ENCODE results near the genes NT5DC1, TSPYL4, GPRC6A and RFX6.

DNA sequence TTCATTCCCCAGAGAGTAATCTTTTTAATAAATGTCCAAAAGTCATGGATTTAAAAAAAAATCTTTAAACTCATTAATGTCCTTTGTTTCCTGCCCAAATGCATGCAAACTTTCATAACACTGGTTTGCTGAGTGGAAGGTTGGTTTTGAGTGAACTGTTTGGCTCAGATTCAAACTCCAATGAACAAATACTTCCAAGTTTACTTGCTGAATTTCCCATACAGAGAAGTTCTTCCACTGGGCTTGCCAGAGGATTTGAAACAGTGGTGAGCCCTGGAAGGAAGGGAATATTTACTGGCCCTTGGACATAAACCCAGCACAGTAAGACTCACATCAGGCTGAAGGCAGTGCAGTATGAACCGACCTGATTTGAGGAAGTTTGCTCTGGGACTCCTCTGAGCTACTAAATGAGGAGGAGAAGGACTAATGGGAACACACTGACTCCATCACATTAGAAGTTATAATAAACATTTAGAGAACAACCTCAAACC is 3.8 kb downstream of the TRAF3IP2 start:
- PRO-cap = no peak

DNA sequence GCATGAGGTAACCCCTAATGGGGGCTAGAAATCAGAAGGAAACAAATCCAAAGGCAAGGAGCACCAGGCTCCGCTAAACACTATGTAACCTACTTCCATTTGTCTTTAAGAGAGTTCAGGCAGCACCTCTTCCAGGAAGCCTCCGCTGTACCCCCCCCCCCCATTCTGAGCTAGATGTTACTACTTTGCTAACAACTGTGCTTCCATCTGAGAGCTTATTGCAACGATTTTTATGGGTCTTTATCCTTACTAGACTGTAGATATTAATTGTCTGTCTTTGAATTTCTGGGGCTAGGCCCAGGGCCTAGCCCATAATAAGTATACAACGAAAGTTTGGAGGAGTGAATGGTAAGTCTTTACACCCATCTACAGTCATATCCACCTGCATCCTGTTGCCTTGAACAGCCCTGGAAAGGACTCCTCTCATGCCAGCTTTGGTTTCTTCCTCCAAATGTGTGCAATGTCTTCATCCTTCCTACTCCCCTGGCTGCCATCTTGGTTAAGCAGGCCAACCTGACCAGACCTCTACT is 49.3 kb upstream of the TRAF3IP2 start:
- PRO-cap = no peak

DNA sequence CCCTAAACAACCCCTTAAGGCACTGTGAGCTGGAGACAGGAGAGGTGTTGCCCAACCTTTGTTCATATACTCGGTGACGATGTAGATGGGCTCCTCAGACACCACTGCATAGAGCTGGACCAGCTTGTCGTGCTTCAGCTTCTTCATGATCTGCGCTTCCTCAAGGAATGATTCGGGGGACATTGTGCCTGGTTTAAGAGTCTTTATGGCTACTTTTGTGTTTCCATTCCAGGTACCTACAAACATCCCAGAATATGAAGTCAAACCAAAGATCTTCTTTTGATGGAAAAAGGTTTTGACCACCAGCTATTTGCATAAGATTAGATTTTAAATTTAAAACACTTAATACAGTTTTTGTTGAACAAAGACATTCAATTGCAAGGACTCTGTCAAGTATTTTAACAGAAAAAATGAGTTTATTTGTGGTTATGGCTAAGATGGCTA is 90.6 kb upstream of the TRAF3IP2 start:
- PRO-cap = no peak

DNA sequence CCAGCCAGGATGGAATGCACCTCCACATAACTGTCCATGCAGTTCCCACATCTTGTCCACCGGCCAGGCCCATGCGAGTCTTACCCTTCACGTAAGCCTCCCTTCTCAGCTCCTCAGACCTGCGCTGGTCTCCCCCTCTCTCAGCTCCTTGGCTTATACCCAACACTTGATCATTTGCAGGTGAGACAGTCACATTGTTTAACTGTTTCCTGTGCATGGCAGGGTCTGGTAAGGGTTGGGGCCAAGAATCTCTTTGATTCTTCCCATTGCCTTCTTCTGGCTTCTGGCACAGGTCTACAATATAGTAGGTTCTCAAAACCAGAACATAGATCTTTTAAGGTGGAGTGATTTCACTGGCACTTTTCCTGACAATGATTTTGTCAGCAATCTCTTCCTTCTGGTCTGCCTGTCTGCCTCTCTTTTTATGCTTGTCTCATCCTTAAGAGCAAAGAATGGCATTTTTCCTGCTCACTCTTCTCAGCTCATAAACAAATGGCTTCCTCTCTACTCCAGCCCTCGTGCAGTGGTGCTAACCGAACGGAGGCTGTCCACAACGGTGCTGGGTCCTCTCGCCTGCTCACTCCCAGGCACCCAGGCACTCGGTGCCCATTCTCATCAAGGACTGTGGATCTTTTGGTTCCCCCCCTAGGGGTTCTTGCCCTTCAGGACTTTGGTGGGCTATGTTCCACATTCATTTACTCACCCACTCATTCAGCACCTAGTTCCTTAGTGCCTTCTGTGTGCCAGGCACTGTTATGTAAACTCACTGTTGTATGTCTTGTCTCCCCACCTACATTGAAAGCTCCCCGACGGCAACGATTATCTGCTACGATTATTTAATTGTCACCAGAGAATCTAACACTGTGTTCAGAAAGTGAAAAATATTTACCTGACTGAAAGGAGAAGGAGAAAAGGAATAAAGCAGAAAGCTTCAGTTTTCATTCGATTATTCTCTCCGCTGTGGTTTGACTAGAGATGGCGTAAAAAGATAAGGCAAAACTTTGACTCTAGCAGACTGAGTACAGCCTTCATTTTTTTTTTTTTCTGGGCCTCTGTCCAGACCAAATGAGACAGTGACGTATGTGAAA is 114.0 kb downstream of the FYN start:
- PRO-cap = no peak

DNA sequence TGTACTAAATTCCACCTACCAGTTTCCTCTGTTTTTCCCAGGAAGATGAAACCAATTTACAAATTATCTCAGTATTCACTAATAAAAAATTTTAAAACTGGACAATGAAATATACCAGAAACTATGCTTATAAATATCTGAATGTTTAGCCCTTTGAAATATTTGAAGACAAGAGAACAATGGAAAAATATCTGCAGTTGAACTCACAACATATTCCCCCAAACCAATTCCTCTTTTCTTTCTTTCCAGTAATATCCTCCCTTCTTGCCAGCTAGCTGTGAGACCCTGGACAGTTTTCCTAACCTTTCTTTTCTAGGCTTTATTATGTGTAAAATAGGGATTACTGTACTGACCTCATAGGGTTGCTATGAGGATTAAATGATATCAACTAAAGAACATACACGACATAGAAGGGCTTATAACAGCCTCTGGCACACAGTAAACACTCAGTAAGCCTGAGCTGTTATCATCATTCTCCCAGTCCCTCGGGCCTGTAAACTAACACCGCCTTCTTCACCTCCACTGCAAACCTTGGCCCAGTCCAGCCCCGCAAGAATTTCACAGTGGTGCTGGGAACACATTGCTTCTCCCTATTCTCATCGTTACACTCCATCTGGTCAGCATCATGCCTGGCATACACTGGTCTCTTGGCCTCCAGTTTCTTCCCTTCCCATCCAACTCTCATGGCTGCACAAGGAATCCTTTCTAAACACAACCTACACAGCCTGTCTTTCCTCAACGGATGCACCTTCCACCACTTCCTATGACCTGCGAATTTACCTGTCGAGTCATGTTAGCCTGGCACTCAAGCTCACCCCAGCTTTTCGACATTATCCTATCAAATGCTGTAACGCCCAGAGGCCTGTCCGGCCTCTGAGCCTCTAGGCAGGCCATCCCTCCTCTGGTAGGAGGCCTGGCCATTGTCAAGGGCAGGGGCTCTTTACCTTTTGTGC is 92.2 kb downstream of the FYN start:
- PRO-cap = no peak

DNA sequence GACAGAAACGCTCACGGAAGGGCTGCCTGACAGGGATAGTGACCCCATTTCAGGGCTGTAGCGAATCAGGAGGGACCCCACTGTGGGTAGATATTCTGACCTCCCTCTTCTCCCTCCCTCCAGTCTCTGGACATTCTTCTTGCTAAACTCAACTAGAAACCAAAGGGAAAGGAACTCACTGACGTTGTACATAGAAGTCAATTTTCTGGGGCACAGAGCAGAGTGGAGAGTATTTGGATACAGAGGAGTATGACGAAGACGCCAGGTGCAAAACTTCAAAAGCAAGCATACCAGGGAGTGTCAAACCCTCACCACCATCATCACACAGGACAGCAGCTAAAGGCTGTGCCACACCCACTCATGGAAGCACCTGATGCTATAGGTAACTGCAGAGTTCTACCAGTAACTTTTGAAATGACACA is 64.8 kb downstream of the FYN start:
- PRO-cap = no peak

DNA sequence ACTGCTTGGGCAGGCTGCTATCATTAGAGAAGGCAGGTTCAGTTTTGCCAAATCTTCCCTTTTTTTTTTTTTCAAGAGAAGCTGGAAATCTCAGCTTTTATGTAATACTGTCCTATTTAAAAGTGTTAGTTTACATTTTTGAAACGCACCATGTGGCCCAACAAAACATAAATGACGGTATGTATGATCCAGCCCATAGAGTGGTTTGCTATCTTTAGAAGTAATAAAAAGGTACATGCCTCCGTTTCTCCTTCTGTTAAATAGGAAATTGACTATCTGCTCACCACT is 21.5 kb downstream of the FYN start:
- PRO-cap = no peak

DNA sequence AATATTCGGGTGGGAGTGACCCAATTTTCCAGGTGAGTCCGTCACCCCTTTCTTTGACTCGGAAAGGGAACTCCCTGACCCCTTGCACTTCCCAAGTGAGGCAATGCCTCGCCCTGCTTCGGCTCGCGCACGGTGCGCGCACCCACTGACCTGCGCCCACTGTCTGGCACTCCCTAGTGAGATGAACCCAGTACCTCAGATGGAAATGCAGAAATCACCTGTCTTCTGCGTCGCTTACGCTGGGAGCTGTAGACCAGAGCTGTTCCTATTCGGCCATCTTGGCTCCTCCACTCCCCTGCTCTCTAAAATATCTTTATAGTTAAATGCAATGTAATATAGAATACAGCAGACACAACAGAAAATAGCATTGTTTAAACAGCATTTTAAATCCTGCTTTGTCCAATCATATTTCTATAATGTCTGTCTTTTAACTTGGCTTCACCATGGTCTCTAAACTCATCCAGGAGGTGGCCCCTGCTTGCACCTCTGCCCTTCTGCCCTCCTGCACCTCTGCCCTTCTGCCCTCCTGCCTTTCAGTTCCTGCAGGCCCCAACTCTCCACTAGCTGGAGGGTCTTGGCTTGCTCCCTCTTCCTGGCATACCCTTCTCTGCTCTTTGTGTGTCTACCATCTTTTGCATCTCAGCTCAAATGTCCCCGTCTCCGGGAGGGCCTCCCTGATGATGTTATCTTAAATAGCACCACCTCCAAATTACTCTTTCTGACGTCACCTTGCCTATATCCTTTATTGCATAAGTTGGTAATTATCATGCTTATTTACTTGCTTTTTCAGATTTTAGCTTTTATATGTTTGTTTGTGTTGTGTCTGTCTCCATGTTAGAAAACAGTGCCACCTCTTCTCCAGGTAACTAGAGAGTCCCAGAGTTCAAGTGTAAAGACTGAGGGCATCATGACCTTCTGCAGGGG is 35.7 kb upstream of the FYN start:
- PRO-cap = no peak

DNA sequence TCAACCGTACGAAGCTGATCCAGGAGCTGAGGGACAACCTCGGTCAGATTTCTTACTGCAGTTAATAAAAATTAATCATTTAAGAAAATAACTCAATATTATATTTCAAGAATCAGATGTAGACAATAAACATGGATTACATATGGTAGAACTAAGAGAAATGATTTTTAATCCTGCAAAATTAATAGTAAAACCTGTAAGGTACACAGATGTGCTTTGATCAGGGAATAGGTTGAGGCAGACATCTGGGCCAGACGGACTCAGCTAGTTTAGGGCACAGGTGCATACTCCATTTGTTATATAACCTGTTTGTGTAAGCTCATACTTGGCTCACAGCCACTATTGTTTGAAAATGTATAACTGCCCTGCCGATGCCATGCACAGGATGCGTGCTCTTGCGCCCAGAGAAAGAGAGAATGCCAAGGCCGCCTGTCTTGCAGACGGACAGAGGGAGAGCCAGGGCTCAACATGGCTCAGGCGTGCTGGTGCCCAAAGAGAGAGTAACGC is 57.5 kb downstream of the FAM229B start:
- PRO-cap = no peak

DNA sequence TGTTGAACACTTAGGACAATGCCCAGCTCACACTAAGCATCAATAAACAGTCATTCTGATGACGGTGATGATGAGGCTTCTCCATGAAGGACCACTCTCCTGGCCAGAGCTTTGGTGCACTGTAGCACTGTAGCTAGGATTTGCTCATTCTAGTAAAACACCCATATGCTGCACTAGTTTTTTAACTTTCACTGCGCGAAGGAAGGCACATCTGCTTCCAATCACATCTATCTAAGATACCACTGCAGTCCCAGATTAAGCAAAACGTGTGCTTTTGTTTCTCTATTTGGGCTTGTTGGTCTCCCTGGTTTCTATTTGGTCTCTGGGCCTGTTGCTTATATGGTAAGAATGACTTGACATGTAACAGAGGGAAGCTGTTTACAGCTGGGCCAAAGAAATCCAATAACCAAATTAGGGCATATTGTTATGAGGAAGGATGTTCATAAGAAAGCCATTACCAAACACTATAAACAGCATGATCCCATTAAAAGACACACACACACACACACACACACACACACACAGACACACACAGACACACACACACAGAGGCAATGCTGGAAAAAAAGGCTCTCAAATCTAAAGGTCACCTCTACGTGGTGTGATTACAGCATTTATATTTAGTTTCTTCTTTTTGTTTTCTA is 62.4 kb downstream of the FAM229B start:
- PRO-cap = no peak

GRCh38 chr6:112689419-112689970 is 342.4 kb downstream of the RFPL4B start:
- PRO-cap = no peak

DNA sequence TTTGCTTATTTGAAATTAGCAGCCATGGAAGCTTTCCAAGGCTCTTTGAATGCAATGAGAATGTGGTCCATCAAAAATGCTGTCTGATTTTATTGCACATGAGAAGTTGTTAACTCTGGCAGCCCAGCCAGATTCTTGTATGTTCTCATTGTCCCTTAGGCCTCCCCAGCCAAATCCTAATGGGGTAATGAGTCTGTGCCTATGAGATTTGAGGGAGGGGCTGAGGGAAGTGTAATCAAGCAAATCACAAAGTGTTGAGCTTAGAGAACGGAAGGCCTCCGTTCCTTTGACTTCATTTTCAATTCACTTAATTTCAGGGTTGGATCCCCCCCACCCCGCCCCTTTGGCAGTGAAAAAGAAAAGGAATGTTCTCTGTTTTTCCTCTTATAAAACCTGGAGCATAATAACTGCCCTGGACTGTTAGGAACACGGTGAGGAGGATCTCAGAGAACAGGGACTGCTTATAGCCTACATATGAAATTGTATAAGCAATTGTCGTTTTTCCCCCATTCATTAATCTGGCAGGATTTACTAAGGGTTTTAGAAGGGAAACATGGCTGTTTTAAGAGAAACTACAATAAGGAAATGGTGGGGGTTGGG is 261.0 kb upstream of the MARCKS start:
- PRO-cap = no peak

GRCh38 chr6:113857581-113857914 is 403 bp downstream of the MARCKS start:
- PRO-cap = no peak

DNA sequence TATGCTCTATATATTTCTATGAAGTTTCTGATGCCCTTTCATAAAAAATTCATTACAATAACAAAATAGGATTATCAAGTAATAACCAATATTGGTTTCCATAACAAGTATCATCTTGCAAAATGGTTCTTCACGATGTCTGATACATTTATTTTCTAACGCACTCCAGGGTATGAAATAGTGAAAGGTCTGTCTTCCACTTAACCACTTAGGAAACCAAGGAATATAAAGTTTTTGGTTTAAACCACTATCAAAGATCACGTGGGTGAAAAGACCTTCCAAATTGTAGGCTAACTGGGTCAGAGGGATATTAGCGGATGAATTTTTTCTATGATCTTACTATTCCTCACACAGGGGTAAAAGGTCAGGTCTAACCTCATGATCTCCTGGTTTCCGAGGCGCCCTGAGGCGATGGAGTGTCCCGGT is 523 bp upstream of the NT5DC1 start:
- PRO-cap = no peak

- PRO-cap = bidirectional peak, plus-strand start at chr6:116100856, minus-strand start at chr6:116100725
Observed at GRCh38 chr6:116100543-116101676, at the start of gene NT5DC1. Gene NT5DC1, plus strand, starts transcription at chr6:116100853.

GRCh38 chr6:116252935-116253294 is 960 bp downstream of the TSPYL4 start:
- PRO-cap = no peak

- PRO-cap = bidirectional peak, plus-strand start at chr6:116254164, minus-strand start at chr6:116254071
Observed at GRCh38 chr6:116253295-116254347, at the start of gene TSPYL4. Gene TSPYL4, minus strand, starts transcription at chr6:116254075.

GRCh38 chr6:116828994-116829321 is at the start of gene GPRC6A:
Gene GPRC6A, minus strand, starts transcription at chr6:116829083.
- PRO-cap = no peak

DNA sequence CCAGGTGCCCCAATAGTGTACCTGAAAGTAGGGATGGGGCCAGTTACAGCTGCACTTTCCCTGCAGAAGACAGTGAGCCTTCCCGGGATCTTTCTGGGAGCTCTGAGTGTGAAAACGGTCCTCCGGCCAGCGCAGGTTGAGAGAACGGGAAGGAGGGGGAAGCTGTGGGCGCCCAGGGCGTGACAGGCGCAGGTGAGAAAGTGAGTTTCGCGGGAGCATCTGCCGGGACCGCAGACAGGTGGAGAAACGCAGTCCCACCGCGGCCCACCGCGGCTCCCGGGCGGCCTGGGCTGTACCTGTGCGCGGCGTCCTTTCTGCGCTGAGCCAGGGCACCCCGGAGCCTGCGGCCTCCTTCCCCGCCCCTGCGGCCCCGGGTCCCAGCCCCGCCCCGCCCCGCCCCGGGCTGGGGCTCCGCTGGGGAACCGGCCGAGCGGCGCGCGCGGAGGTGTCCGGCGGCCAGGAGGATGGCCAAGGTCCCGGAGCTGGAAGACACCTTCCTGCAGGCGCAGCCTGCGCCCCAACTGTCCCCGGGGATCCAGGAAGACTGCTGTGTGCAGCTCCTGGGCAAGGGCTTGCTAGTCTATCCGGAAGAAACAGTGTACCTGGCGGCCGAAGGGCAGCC is at the start of gene RFX6:
Gene RFX6 (plus strand): TSS at position 431 of the 622 bp plus-strand sequence.
- PRO-cap = no peak

DNA sequence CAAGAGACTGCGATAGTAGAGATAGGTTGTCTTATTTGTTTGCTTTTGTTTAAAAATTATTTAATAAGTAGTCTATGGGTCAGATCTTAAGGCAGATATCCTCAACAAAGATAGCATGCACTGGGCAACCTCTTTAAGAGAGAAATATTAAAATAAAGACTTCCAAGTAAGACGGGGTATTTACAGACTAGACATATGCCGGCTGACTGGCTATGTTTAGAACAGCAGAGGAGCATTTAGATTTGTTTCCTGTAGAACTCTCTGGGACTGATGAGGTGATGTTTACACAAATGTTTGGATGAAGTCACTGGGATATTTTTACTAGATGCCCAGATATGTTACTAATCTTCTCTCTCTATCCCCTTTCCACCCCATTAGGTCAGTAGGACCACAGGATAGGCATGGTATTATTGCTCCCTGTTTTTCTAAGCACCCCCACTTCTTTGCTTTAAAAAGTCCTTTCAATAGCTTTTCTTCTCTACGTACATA is 25.1 kb downstream of the VGLL2 start:
- PRO-cap = no peak